Measurements from ENCODE around the gene CUL9.

DNA sequence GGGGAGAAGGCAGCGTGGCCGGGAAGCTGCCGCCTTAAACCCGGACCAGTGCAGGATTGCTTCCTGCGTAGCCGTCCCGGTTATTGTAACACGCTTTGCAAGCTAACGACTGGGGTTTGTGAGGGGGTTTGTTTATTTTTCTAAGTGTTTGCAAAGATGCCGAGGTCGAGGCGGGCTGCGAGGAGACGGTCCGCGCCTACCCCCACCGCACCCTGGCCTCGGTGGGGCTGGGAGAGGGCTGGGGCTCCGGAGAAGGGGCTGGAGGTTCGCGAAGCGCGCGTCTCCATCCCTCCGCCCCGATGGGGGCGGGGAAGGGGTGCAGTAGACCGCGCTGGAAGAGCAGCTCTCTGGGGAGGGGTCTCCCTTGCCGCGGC, 926 bp upstream of the TRERF1 start:
- PRO-cap, 2 experiments: no peak in any of the 2 experiments

DNA sequence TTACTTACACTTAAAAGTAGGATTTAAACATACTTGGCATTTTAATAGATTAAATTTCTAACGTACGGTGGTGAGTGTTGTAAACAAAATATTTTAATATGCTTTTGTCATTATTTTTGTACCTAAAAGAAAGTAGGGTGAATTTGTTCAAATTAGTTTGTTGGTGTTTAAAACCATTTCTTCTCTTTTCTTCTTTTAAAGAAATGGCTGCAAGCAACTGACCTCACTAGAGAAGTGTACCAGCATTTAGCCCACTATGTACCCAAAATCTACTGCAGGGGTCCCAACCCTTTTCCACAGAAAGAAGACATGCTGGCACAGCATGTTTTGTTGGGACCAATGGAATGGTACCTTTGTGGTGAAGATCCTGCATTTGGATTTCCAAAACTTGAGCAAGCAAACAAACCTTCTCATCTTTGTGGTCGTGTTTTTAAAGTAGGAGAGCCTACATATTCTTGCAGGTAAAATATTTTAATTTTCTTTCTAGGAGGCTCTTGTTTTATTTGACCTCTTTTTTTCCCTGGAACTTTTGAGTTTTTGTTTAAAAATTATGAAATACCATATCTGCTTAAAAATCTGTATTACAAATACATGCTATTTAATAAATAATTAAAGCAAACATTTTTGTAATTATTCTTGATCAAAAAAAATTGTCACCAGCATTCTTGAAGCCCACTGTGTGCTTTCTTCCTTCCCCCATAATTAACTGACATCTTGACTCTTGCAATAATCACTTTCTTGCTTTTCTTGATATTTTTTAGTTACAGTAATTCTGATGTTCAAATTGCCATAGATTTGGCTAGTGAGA, 9.9 kb downstream of the UBR2 start:
- PRO-cap, 2 experiments: no peak in any of the 2 experiments

GRCh38 chr6:42767450-42768220, 14.2 kb upstream of the BICRAL start:
- PRO-cap, 2 experiments: no peak in any of the 2 experiments

- PRO-cap, 2 experiments: peak in 2 of 2 experiments; most common plus-strand start chr6:42774983 (in 1); most common minus-strand start chr6:42775189 (in 2)
Observed at GRCh38 chr6:42774688-42775682, 6.9 kb upstream of the BICRAL start.

DNA sequence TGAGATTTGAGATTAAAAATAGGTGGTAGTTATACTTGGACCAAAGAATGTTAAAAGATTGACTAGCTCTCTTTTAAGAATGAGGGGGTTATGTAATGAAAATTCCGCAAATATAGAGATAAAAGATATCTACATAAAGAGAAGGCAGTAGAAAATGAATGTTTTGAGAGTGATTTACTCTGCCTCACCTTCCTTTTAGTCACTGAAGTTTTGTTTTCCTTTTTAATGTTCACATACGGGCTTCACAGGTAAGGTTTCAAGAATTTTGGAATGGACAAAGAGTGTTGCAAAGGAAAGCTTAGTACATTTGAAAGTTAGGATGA, 794 bp upstream of the BICRAL start:
- PRO-cap, 2 experiments: no peak in any of the 2 experiments

DNA sequence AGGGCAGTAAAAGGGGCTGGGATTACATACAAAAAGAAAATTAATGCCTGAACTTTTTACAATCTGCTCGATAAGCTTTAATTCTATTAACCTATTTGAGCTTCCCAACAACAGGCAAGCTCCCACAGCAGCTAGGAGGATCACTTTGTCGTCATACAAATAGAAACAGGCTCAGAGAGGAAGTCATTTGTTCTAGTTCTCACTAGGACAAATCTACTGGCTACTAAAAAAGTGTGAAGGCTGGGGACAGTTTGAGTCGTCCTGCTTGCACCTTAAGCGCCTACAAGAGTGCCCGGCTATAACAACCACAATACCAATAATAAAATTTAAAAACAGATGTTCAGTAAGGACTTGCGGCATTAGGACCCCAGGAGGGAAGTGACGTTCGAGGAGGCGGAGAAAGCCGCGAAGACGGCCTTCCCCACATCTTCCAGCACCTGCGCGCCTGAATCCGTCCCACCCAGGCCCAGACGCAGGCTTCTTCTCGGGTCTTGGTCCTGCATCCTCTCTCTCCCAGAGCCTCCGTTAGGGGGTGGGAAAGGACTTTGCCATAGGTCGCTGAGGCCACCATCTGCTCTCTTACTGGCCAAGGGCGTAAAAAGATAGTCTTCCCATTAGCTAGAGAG, 439 bp upstream of the CNPY3 start:
- PRO-cap, 2 experiments: peak in 2 of 2 experiments; most common minus-strand start position 486 of the sequence (in 2)

DNA sequence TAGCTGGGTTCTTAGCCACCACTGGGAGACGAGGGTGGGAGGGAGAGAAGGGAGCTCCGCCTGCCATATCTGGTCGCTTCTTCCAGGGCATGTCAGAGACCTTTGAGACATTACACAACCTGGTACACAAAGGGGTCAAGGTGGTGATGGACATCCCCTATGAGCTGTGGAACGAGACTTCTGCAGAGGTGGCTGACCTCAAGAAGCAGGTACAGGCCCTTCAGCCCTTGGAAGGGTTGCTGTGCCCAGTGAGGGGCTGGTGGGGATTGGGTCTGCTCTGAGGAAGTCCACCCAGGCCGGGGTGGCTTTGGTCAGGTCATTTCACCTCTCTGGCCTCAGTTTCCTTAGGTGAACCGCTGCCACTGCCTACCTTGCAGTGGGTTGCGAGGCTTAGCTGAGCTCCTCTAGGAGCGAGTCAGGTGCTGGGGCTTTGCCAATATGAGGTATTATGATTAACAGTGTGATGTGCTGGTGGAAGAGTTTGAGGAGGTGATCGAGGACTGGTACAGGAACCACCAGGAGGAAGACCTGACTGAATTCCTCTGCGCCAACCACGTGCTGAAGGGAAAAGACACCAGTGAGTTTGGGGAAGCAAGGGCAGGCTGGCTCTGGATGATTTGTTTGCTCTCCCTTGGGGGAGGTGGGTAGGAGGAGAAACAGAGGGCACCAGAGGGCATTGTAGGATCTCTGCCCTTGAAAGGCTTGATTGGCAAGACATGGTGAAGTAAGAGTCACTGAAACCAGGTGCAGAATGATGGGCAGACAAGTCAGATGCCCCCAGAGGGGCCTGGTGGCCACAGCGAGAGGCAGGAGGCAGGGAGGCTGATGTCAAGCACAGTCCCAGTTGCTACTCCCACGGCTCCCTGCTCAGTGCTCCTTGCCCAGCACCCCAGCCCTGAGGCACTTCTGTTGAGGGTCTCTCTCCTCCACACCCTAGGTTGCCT, 8.6 kb downstream of the CNPY3 start:
- PRO-cap, 2 experiments: peak in 1 of 2 experiments; most common plus-strand start position 461 of the sequence (in 1)

- PRO-cap, 2 experiments: peak in 1 of 2 experiments; most common plus-strand start chr6:42966457 (in 1)
Observed at GRCh38 chr6:42966225-42966962, 5.8 kb downstream of the GNMT start.

GRCh38 chr6:43014983-43015385, 935 bp downstream of the KLHDC3 start:
- PRO-cap, 2 experiments: no peak in any of the 2 experiments

DNA sequence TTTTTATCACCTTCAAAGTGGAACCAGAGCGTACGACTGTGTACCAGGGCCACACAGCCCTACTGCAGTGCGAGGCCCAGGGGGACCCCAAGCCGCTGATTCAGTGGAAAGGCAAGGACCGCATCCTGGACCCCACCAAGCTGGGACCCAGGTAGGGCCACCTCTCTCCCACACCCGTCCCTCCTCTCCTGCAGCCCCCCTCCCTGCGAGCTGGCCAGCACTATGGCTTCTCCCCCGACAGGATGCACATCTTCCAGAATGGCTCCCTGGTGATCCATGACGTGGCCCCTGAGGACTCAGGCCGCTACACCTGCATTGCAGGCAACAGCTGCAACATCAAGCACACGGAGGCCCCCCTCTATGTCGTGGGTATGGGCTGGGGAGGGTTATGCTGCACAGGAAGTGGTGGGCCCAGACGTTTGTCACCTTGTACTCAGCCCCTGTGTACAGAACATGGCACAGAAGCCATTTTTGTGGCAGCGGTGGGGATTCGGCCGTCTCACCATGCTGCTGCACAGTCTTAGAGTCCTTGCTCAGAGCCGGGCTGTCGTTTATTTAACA, 29.1 kb upstream of the SRF start:
- PRO-cap, 2 experiments: no peak in any of the 2 experiments

- PRO-cap, 2 experiments: peak in 2 of 2 experiments; most common plus-strand start chr6:43182233 (in 2)
Observed at GRCh38 chr6:43181749-43182784, at the start of gene CUL9. Gene CUL9, plus strand, starts transcription at chr6:43182196.

GRCh38 chr6:43220957-43221768, 8.1 kb downstream of the DNPH1 start:
- PRO-cap, 2 experiments: no peak in any of the 2 experiments

DNA sequence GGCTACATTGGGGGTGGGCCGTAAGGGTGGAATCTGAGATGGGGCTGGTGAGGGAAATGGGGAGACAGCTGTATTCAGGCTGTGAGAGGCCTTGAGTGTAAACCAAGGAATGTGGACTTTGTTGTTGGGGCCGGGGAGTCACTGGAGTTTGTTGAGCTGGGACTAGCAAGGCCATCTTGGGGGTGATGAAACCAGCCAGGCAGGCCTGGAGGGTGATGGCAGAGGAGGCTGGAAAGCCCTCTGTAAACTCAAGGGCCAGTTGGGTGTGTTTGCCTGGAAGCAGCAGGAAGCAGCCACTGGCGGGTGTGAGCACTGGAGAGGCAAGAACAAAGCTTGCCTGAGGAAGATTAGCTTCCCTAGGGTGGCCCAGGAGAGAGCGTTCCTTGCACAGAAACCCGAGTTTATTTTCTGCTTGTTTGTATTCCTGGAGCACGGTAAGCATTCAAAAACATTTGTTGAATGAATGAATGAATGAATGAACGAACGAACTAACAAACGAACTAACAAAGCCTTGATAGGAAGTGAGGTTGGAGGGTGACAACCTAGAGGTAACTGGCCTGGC, 18.9 kb downstream of the TTBK1 start:
- PRO-cap, 2 experiments: no peak in any of the 2 experiments

DNA sequence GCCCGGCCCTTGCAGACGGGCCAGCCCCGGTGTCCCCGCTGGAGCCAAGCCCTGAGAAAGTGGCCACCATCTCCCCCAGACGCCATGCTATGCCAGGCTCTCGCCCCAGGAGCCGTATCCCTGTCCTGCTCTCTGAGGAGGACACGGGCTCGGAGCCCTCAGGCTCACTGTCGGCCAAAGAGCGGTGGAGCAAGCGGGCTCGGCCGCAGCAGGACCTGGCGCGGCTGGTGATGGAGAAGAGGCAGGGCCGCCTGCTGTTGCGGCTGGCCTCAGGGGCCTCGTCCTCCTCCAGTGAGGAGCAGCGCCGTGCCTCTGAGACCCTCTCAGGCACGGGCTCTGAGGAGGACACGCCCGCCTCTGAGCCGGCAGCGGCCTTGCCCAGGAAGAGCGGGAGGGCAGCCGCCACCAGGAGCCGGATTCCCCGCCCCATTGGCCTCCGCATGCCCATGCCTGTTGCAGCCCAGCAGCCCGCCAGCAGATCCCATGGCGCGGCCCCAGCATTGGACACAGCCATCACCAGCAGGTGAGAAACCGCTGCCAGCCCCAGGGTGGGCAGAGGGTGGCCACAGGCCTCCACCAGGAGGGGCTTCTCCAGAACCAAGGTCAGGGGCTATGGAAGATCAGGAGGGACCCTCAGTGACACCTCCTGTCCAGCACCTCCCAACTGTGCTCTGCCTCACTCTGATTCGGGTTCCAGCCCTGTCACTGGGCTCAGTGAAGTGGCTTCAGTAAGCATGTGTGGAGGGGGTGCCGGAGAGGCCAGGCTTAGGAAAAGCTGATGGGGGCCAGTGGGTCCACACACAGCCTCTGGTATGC, 14.1 kb upstream of the SLC22A7 start:
- PRO-cap, 2 experiments: no peak in any of the 2 experiments

GRCh38 chr6:43510592-43511292, 596 bp upstream of the LRRC73 start:
- PRO-cap, 2 experiments: no peak in any of the 2 experiments

- PRO-cap, 2 experiments: peak in 1 of 2 experiments; most common minus-strand start chr6:43512800 (in 1)
Observed at GRCh38 chr6:43512692-43513086, 2.5 kb upstream of the LRRC73 start.

DNA sequence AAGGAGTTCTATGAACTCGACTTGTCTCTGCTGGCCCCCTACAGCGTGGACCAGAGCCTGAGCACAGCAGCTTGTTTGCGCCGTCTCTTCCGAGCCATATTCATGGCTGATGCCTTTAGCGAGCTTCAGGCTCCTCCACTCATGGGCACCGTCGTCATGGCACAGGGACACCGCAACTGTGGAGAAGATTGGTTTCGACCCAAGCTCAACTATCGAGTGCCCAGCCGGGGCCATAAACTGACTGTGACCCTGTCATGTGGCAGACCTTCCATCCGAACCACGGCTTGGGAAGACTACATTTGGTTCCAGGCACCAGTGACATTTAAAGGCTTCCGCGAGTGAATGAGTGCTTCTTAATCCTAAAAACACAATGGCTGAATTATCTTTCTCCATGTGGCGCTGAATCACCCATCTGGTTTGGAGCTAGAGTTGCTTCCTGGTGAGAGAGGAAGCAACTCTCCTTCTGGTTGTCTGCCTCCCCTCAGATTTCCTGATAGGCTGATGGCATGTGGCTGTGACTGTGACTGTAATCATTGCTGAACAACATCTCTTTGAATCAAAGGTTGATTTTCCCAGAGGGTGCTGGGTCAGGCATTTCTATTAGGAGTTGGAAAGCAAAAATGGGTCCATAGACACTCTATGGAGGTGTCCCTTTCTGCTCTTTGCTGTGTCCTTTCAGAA, 4.5 kb upstream of the RSPH9 start:
- PRO-cap, 2 experiments: no peak in any of the 2 experiments

- PRO-cap, 2 experiments: no peak in any of the 2 experiments
Observed at GRCh38 chr6:43677667-43678341, 9.8 kb downstream of the MRPS18A start.

GRCh38 chr6:43717550-43718294, 30.1 kb upstream of the MRPS18A start:
- PRO-cap, 2 experiments: no peak in any of the 2 experiments

GRCh38 chr6:43769067-43769571, 892 bp upstream of the VEGFA start:
- PRO-cap, 2 experiments: peak in 1 of 2 experiments; most common minus-strand start chr6:43769386 (in 1)

Data from monocyte (primary cell).